Peritoneum (tissue), 1 donor: Measurements from ENCODE around the genes USF2, MAG, GAPDHS, PMIS2 and KMT2B.

DNA sequence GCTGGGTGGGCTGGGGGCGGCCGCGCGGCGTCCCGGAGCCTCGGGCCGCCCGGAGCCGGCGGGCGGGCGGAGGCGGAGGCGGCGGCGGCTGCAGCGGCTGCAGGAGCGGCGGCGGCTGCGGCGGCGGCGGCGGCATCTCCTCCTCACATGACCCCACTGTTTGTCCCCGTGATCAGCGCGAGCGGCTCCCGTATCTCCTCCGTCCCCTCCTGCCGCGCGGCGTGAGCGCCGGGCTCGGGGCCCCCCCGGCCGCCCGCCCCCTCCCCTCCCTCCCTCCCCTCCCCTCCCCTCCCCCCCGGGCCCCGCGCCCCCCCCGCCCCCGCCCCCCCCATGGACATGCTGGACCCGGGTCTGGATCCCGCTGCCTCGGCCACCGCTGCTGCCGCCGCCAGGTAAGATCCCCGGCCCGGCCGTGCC is at the start of gene USF2:
Gene USF2 (plus strand): TSS at position 191 of the 417 bp plus-strand sequence.
- PRO-cap, result no peak

- PRO-cap, result no peak
Measured at GRCh38 chr19:35291713-35292286, at the start of gene MAG. MAG (plus strand) TSS chr19:35292161.

GRCh38 chr19:35331371-35332162 is 2.6 kb downstream of the CD22 start:
- PRO-cap, result no peak

- PRO-cap, result no peak
Measured at GRCh38 chr19:35447663-35447945, 453 bp upstream of the FFAR2 start.

DNA sequence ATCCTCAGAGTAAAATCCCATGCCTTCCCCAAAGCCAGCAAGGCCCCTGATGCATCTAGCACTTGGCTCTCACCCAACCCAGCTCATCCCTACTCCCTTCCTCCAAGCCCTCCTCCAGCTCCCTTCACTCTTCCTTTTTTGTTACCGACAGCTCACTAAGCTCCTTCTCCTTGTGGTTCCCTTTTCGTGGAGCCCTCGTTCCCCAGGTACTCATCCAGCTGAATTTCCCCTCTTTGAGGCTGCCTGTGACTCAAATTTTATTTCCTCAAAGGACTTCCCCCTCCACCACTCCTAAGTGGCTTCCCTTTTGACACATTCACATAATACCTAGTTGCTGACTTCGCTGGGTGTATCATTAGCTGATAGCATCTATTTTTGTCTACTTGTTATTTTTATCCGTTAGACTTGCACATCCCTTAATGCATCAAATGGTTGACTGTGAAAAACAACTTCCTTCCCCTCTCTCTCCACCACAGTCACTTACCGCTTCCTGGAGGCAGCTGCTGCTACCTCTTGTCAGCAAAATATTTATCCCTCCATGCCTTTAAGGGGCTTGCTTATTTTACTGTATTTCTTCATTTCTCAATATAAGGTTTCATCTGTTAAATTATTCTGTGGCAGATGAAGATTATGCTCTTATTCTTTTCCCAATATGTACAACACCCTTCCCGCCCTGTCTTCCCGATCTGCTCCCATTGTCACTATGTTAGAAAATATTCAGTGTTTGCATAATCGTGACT is 14.5 kb downstream of the FFAR2 start:
- PRO-cap, result no peak

- PRO-cap, result no peak
Measured at GRCh38 chr19:35533264-35533963, at the start of gene GAPDHS. GAPDHS (plus strand) TSS chr19:35533456.

- PRO-cap, result no peak
Measured at GRCh38 chr19:35534087-35534480, 828 bp downstream of the GAPDHS start.

DNA sequence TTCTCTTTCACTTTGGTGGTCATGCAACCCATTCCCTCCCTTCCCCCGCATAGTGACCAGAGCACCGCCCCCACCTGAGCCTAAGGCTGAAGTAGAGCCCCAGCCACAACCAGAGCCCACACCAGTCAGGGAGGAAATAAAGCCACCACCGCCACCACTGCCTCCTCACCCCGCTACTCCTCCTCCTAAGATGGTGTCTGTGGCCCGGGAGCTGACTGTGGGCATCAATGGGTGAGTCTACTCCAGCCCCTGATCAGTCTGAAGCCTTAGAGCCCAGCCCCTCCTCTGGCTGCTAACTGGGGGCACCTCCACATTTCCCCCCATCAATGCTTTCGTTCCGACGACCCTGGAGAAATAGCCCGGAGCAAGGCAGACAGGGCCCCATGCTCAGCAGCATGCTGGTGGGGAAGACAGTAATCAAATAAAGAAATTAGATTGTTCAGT is 3.5 kb downstream of the GAPDHS start:
- PRO-cap, result no peak

- PRO-cap, result no peak
Measured at GRCh38 chr19:35585807-35586225, at the start of gene PMIS2. PMIS2 (plus strand) TSS chr19:35586173.

DNA sequence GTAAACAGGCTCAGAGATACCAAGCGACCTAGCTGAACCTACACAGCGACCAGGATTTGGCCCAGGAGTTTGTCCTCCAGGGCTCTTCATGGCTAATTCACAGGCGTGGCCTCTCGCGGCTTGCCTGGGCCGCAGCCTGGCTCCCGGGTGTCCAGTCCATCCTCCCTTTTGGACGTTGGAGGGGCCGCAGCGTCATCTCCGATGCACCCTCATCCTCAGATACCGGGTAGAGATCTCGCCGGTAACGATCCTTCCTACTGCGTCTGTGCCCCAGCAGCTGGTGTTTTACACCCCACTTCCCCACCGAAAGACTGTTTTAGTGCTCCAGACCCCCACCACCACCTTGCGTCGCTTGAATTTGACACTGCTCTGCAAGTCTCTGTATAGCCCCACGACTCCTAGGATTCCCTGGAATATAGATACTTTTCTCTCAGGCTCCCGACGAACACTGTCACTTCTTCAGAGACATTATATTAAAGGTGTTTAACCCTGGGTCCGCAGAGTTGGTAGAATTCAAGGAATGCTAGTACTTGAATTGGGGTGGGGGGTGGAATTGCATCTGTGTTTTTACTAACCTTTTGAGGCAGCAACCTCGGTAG is 644 bp downstream of the COX6B1 start:
- PRO-cap, result no peak

DNA sequence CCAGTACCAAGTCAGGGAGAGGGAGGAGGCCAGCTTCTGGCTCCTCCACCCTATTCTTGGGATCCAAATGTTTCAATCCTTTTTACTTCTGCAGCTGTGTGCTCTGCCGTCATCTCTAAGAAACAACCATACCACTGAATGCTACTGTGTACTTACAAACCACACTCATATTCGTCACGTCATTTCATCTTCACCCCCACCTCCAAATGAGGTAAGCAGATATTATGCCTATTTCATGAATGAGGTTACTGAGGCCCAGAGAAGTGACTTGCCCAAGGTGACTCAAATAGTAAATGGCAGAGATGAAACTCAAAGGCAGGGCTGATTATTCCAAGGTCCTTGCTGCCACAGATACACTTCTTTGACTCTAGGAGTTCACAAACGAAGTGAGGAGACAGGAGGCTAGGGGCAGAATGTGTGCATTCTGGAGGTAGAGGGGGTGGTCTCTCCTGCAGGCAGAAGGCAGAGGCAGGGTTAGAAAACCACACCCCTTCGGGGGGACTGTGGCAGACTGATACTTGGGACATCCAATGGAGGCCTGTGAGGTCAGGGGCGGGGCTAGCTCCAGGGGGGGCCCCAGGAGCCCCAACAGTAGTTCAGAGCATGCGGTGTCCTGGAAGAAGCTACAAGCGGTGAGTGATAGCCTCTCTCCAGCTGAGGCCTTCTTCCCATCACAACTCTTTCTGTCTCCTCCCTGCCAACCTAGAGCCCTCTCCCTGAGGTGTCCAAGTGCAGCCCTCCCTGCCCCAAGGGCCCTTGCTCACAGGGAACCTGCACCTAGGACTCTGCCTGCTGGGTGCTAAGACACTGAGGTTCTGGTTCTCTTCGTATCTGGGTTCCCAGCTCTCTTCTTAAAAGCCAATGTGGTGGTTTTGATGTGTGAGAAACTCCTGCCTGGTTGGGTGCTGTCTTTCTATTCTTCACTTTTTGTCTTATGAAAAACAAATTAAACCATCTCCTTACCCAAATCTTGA is 4.7 kb upstream of the KMT2B start:
- PRO-cap, result no peak

- PRO-cap, result bidirectional peak, plus-strand start at chr19:35718008, minus-strand start at chr19:35717936
Measured at GRCh38 chr19:35717377-35718166, at the start of gene KMT2B. KMT2B (plus strand) TSS chr19:35718003.

GRCh38 chr19:35728516-35729392 is 11.0 kb downstream of the KMT2B start:
- PRO-cap, result no peak

DNA sequence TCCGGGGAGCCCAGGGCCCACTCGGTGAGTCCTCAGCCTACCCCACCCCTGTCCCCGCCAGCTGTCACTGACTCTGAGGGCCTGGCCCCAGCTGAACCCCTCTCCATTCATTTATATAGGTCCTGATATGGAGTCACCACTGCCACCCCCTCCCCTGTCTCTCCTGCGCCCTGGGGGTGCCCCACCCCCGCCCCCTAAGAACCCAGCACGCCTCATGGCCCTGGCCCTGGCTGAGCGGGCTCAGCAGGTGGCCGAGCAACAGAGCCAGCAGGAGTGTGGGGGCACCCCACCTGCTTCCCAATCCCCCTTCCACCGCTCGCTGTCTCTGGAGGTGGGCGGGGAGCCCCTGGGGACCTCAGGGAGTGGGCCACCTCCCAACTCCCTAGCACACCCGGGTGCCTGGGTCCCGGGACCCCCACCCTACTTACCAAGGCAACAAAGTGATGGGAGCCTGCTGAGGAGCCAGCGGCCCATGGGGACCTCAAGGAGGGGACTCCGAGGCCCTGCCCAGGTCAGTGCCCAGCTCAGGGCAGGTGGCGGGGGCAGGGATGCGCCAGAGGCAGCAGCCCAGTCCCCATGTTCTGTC is 11.8 kb downstream of the ARHGAP33 start:
- PRO-cap, result no peak

- PRO-cap, result no peak
Measured at GRCh38 chr19:35903216-35904091, 1.1 kb downstream of the HCST start.

GRCh38 chr19:35913616-35914042 is 5.5 kb upstream of the TYROBP start:
- PRO-cap, result no peak

- PRO-cap, result no peak
Measured at GRCh38 chr19:36031731-36032087, 964 bp downstream of the CLIP3 start.

DNA sequence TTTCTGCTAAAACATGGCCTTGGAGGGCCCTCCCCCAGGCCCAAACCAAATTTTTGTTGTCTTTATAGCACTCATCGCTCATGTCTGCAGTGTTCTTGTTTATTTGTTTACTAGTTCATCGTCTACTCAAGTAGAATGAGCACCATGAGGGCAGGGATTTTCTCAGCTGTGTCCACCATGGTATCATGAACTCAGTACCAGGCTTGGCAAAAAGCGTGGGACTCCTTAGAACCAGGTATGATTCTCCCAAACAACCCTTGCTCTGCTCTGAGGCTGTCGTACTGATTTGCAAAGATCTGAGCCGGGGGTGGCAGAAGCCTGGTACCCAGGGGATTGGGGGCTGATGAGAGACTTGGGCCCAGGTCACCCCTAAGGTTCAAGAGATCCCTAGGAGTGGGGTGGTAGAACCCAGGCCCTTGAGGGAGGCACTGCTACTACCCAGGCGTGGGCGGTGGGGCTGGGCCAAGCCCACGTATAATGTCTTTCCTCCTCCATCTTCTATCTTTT is 2.3 kb upstream of the CLIP3 start:
- PRO-cap, result no peak

GRCh38 chr19:36100970-36101378 is 10.0 kb upstream of the OVOL3 start:
- PRO-cap, result no peak

DNA sequence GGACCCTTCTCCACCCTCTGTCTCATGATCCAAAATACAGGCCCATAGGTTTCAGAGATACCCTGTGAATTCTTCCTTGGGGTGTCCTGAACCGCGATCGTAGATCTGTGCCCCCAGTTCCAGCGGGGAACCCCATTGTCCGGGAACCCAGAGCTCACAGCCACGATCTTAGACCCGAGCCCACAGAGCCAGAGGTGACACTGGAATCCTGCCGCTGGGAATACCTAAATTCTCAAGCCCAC is 373 bp downstream of the CAPNS1 start:
- PRO-cap, result no peak